HTR-8/SVneo (cell line): ENCODE data around the gene BPGM.

DNA sequence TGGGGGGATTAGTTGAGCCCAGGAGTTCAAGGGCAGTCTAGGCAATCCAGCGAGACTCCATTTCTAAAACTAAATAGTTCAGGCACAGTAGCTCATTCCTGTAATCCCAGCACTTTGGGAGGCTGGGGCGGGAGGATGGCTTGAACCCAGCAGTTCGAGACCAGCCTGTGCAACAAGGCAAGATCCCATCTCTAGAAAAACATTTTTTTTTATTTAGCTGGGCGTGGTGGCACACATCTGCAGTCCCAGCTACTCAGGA is 228.5 kb upstream of the MKLN1 start:
- RRBS, result no CpG with 5 or more reads among the region's 4 CpGs

GRCh38 chr7:131190298-131191310 is 137.1 kb upstream of the MKLN1 start:
- RRBS, result no CpG with 5 or more reads among the region's 9 CpGs

DNA sequence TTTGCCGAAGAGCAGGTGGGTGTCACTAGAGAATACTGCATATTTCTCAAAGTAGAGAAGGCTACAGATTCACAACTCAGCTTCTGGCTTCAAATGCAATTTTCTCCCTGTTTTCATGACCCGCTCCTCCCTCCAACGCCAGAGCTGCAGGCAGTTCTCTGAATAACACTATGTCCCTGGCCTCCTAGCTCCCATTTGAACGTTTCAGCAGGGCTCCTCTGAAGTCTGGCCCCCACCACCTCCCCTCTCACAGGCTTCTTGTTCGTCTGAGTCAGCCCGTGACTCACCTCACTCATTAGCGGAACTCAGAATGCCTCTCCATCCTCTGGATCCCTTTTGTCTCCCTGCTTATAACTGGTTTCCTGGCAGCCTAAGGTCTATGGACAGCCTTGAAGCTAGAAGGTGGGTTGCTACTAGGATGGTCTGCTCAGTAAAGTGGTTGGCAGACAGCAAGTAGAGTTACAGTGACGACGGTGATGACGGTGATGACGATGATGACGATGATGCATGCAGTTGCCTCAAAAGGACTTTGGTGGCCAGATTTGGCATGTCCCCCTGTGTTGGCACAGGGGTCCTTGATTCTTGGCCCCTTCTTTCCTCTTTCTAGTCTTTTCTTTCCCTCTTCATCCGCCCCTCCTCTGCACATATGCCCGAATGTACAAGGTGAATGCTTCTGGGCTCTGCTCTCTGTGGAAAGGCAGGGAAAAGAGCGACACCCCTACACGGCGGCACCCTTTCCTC is 83.3 kb upstream of the MKLN1 start:
- RRBS, result no CpG with 5 or more reads among the region's 17 CpGs

GRCh38 chr7:131480289-131481449 is 75.8 kb downstream of the PODXL start:
- RRBS, result no CpG with 5 or more reads among the region's 5 CpGs

DNA sequence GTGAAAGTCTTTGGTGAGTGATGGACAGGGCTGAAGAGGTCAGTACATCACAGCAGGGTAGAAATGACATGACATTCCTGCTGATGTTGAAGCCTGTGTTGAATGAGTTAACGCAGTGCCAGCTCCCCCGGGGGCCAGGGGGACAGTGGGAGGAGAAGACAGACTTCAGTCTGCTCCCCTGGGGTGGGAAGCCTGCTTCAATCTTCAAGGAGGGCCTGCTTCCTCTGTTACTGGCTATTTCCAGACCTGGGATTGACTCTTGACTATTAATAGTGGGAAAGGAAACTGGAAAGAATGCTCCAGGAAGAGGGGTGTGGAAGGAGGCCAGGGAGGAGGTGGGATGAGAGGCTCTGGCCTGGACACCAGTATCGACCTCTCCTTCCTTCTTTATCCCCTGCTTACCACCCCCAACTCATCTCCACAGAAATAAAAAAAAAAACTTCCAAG is 27.2 kb downstream of the PODXL start:
- RRBS, result no CpG with 5 or more reads among the region's 3 CpGs

- RRBS, result 80% methylated on average over 5 of the region's 22 CpGs
Measured at GRCh38 chr7:131605187-131606521, 49.2 kb upstream of the PODXL start.

DNA sequence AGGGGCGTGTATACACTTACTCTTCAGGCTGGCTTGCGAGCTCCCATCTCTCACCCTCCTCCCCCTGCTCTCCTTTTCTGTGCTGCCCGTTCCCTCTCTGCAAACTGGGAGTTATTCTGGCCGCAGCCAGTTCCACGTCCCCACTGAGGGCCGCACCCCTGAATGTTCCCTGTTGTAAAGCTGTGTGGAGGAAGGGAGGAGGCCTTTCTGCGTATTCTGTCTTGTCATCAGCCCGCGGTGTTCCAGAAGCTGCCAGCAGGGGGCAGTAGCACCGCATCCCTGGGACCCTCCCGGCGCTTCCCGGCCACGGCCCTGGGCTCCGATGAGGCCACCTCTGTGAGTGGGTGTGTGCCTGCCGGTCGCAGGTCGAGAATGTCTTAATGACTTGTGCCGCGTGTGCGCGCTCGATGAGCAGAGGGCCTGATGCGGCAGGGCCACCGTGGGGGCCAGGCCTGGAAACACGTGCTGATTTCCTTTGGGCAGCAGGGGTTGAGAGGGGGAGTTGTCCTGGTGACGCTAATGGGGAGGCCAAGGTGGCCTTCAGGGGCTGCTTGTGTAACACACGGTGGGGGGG is 135.6 kb upstream of the PODXL start:
- RRBS, result 7% methylated on average over 4 of the region's 28 CpGs

DNA sequence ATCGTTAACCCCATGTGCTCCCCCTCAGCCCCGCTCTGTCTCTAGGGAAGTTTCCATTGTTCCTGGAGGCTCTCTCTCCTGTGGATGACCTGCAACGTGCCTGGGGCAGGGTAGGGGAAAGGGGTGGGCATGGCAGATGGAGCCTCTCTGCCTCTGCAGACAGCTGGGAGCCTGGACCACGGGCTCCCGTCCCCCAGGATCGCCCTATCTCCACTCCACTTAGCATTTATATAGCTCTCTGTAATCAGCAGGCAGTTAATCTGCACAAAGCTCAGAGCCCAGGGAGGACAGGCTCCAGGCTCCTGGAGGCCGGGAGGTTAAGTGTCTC is 369.7 kb downstream of the PLXNA4 start:
- RRBS, result no CpG with 5 or more reads among the region's 7 CpGs

DNA sequence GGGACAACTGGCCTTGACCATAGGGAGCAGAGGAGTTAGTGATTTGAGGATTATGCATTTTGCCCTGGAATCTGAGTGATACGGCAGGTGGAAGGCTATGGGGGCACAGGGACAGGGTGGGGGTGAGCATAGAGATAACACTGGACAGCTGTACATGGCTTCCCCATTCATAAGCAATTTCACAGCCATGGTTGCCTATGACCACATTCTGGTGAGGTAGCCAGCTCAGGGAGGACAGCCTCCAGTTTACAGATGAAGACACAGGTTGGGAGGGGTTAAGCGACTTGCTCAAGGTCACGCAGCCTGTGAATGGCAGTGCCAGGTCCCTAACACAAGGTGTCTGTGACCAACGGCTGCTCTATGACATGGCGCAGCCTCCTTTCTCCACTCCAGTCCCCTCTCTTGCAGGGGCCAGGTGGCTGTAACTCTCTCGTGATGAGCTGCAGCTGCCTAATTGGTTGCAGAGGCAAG is 319.5 kb downstream of the PLXNA4 start:
- RRBS, result no CpG with 5 or more reads among the region's 6 CpGs

- RRBS, result 61% methylated on average over 2 of the region's 10 CpGs
Measured at GRCh38 chr7:132480501-132481064, 95.7 kb downstream of the PLXNA4 start.

- RRBS, result no CpG with 5 or more reads among the region's 7 CpGs
Measured at GRCh38 chr7:132485820-132486111, 90.5 kb downstream of the PLXNA4 start.

GRCh38 chr7:133253513-133254080 is 719 bp downstream of the EXOC4 start:
- RRBS, result no CpG with 5 or more reads among the region's 11 CpGs

GRCh38 chr7:133895305-133895755 is 231.8 kb upstream of the LRGUK start:
- RRBS, result no CpG with 5 or more reads among the region's 7 CpGs

- RRBS, result no CpG with 5 or more reads among the region's 2 CpGs
Measured at GRCh38 chr7:134374183-134374777, 57.5 kb upstream of the SLC35B4 start.

DNA sequence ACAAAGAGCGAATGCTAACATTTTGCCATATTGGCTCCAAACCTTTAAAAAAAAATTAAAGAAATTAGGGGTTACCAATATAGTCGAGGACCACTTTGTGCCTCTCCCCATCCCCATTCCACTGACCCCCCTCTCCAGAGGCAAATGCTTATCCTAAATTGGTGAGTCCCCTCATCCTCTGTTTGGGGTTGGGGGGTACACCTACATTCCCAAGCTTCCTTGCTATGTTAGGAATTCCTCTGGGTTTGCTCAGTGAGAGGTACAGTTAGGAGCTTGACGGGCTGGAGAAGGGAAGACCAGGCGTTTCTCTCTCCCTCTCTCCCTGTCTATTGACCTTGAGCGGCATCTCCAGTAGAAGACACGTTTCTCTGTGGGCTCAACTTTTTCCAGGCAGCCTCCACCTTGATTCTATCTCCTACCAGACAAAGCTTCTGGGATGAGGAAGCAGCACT is 6.7 kb upstream of the AKR1B15 start:
- RRBS, result no CpG with 5 or more reads among the region's 6 CpGs

DNA sequence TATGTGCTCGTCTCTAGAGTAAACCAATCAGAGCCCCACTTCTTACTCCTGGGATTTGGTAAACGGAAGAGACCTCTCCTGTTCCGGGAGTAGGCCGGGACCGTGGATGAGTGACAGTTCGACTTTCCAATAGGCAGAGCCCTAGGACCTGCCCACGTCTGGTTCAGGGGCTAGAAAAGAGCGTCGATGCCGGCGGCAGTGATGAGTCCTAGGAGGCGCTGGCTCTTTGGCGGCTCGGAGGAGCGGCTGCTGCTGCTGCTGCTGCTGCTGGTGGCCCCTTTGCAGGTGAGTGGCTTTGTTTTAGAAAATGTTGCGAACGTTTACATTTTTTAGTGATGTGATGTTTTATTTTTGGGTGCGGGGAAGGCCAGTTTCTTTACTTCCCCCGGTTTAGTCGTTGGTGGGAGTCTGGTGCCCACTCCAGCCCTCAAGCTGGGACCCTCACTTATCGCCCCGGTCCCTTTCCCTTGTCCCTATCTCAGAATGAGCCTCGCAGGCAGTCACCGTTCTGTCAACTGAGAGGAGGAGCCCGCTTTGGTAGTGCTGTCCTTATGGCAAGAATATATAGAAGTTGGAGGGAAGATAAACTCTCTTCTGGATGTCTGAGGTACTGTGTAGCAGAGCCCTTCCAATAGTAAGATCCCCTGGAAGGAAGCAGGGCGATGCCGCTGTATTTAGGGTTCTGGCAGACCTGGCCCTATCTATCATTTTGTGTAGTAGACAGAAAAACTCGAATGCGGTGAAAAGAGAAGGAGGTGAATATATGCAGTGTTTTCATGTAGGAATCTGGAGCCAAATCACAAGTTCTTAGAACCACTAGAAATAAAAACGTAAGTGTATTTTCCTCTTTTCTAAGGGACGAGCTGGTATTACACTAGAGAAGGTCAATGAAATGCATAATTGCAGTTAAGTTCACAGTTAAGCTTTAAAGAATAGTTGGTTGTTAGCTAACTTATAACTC is at the start of gene BPGM:
Gene BPGM (plus strand): TSS at position 201 of the 961 bp plus-strand sequence.
- RRBS, result 3% methylated on average over 10 of the region's 31 CpGs

- RRBS, result no CpG with 5 or more reads among the region's 4 CpGs
Measured at GRCh38 chr7:134826139-134826531, 46.7 kb downstream of the CALD1 start.

DNA sequence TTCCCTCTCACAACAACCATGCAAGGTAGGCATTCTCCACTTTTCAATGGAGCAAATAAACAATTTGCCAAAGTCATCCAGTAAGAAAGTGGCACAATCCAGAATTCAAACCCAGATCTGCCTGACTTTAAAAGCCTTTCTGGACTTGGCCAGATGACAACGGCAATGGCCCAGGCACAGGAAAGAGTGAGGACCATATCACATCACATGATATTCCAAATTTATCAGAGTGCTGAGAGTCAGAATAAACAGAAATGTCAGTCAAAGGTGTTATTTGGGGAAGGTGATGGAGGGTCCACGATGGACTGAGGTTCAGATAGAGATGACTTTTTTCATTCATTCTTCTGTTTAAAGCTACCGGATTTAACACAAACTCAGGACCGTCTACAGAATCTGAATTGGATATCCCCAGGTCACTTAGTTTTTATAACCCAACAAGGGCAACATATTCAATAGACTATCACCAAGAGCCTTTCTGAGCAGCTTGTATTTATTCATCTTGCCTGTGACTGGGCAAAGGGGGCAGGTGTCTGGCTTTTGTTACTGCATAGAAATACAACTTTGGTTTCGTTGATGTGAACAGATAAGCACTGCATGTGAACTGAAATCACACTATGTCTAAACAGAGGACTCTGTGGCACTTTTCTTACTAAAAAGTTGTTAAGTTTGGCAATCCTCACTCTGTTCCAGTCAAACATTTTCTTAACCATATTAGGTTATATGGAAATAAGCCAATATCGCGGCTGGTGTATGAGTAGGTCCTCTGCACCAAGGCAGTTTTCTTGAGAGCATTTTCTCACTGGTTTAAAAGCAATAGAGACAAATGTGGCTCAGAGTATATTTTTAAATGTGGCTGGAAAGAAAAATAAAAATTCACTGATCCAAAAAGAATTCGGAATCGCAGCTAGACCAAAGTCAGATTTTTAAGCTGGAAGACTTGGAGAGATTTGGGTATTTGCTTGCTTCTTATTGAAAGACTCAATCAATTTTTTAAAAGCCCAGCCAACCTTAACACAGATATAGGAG is 48.3 kb downstream of the CALD1 start:
- RRBS, result no CpG with 5 or more reads among the region's 9 CpGs

DNA sequence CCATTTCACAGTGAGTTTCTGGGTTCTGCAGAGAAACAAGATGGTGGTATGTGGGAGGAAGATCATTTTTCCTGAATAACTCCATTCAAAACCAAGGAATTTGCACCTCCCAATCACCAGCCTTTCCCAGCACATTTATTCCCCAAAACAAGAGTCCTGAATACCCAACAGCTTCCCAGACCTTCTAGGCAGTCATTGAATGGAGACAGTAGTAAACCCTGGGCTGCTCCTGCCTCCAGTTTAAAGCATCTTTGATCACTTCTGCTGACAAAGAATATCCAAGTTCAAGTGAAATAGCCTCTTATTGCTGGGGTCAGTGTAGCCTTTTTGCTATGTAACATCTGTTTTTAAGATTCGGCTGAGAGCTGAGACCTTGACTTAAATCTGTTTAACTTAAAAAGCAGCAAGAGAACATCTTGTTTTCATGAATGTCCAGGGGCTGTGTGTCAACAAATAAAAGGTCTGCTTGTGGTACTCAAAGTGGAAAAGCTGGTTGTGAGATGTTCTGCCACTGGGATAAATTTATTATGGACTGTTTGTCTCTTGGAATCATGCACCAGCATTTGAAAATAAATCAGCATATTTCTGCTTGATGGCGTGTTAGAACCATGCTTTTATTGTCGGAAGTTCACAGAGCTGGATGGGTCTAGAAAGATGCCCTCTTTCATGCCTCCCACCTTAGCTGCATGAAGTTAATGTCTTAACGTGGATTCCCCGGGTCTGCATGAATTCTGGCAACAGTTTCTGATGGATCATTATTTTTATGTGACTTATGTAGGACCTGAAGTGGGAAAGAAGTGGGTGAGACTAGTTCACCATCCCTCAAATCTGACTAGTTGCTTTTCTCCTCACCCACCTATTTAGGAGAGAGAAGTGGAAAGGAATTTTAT is 73.2 kb downstream of the CALD1 start:
- RRBS, result no CpG with 5 or more reads among the region's 5 CpGs

- RRBS, result no CpG with 5 or more reads among the region's 3 CpGs
Measured at GRCh38 chr7:135152488-135153135, 4.7 kb downstream of the TMEM140 start.